Osteoblast (primary cell): ENCODE data around the genes BRD1 and TRABD.

DNA sequence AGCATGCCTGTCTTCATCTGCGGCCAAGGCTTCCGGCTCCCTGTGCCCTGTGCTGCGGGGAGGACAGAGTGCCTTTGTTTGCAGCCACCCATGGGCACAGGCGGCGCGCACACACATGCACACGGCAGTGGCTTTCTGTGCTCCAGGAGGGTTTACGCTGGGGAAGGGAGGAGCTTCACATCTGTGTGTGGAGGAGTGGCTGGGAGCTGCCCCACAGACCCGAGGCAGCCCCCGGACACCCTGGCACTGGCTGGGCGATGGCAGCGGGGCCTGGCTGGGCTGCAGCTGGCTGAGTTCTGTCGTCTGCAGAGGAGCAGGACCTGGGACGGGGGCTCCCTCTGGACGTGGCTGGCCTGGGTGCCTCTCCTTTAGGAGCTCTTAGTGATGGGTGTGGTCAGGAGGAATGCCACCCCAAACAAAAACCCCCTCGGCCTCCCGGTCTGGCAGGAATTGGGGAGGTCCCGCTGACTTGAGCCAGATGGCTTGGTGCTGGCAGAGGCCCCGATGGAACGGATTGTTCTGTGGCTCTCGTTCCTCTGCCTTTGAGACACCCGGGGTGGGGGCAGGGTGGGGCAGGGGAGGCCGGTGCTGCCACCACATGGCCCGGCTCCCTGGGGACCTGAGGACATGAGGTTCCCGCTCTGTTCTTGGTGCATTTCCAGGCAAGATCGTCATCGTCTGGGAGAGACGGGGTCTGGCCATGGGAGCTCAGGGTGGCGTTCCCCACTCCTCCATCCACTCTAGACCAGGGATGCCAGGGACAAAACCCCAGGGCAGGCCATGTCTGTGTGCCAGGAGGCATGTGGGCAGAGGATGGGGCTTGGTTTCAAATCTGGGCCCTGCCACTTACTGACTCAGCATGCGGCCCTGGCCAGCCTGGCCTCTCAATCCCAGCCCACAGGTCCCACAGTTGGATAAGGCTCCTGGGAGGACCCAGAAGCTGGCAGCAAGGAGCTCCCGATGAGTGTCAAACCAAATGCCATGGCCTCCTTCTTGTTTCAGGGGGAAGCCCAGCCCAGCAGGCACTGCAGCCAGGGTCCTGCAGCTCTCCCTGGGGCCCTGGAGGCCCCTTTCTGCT is 47.6 kb downstream of the TAFA5 start:
- CAGE, long polyA plus RNA = no peak
- RRBS = 6% methylated on average over 4 of the region's 31 CpGs

- CAGE, long polyA plus RNA = no peak
- RRBS = no CpG with 5 or more reads among the region's 18 CpGs
Observed at GRCh38 chr22:48561494-48561945, 72.2 kb downstream of the TAFA5 start.

GRCh38 chr22:48566780-48567121 is 77.4 kb downstream of the TAFA5 start:
- CAGE, long polyA plus RNA = no peak
- RRBS = no CpG with 5 or more reads among the region's 12 CpGs

GRCh38 chr22:48675958-48676379 is 186.6 kb downstream of the TAFA5 start:
- CAGE, long polyA plus RNA = no peak
- RRBS = no CpG with 5 or more reads among the region's 6 CpGs

DNA sequence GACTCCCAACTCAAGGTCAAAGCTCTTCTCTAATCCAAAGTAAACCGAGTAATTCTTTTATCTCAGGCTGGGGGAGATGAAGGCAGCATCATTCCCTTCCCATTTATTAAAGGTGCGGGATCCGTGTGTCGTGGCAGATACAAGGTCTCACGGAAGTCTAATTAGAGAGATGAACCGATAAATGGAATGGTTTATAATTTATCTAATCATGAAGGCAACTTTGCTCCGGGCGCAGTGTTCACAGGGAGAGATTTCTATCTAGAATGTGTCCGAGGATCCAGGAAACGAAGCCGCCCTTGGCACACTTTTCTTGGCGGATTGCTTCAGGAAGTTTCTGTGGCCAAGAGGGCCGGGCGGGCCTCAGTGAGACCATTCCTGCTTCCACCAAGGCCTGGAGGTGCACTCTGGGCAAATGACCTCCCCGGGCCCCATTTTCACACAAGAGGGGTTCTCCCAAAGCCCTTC is 526.9 kb downstream of the TAFA5 start:
- CAGE, long polyA plus RNA = no peak
- RRBS = 62% methylated on average over 5 of the region's 15 CpGs

DNA sequence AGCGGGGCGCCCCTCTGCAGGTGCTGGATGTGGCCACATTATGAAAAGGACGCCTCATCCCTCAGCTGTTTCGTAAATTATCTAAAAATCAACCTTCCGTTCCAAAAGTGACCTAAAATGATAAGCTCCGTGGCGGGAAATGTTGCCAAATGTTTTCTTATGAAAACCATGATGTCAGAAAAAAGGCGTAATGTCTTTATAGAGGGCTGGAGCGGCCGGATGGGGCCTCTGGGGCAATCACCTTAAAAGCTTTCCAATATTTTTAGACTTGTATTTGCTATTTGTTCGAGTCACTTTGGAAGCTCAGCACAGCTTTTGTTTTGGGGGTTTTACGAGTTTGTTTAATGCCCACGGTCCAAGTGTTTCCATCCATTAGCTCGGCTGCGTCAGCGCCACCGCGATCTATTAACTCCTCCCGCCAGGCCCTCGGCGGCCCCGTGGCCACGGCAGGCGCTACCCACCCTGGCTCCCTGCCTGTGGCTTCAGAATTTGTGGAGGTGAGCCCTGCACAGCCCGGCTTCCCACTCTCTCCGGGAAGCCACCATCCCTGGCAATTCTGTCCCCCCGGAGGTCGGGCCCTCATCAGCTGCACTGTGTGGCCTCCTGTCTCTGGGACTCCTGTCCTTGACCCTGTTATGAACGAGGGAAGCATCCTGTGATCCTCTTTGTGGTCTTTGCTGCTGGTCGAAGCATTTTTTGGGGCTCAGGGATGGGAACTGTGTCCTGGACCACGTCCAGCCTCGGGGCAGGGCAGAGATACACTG is 648.6 kb downstream of the BRD1 start:
- CAGE, long polyA plus RNA = no peak
- RRBS = no CpG with 5 or more reads among the region's 32 CpGs

DNA sequence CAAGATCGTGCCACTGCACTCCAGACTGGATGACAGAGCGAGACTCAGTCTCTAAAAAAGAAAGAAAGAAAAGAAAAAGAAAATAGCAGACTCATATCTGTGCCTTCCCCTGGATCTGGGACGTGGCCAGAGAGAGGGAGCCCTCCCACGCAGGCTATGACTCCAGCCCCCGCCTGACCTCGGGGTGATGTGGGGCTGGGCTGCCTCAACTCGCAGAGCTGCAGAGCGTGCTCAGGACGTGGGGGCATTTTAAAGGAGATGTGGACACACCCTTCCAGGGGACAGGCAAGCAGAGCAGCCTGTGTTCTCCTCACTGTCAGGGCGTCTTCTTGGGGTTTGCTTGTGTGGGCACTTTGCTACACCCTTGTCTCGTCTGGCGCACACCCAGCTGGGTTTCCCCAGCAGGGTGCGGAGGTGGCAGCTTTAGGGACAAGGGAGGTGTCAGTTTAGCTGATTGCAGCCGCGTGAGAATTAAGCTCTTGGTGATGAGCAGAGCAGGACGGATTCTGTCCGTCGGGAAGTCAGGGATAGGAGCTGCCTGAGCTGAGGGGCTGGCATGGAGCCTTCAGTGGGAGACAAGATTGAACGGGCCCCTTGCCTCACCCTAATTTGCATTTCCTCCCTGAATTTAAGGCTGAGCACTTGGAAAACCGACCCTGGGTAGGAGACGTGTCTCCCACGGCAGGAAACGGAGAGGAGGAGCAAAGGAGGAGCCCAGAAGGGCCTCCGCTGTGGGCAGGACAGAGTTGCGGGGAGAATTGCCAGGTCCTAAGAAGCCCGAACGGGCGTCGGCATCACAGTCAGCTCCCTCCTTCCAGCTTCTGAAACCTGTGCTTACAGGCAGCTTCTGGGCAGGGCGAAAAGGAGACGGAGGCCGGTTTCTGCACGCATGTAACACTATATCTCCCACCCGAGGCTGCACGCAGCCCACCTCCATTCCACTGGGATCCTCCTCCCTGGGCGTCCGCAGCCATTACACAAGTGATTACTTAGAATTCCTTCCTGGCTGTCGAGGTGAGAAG is 346.1 kb downstream of the BRD1 start:
- CAGE, long polyA plus RNA = no peak
- RRBS = no CpG with 5 or more reads among the region's 38 CpGs

GRCh38 chr22:49650985-49651368 is 176.7 kb downstream of the BRD1 start:
- CAGE, long polyA plus RNA = no peak
- RRBS = 71% methylated on average over 3 of the region's 12 CpGs

GRCh38 chr22:49770553-49770758 is 57.2 kb downstream of the BRD1 start:
- CAGE, long polyA plus RNA = no peak
- RRBS = no CpG with 5 or more reads among the region's 7 CpGs

DNA sequence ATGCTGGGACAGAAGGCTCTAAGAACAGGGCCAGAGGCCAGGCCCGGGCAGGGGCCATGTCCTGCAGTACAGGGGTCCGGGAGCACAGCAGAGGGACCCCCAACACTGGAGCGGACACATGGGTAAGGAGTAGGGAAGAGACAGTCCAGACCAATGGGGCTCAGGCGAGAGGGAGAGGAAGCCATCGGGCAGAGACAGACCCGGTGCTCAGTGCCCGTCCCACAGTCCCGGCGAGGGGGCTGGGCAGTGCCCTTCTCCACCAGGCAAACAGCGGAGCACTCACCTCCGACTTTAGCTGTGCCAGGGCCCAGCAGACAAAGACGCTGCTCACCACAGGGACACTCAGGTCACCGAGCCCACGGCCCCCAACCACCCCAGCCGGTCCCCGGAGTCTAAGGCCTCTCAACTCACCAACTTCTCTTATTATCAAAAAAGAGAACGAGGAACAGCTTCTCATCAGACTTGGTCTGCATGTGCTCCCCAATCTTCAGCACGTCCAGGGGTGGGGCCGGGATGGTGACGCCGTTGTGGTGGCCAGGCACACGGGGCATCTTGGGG is 52.4 kb downstream of the BRD1 start:
- CAGE, long polyA plus RNA = no peak
- RRBS = 84% methylated on average over 4 of the region's 22 CpGs

- CAGE, long polyA plus RNA = no peak
- RRBS = no CpG with 5 or more reads among the region's 7 CpGs
Observed at GRCh38 chr22:49796550-49796761, 31.2 kb downstream of the BRD1 start.

GRCh38 chr22:49827252-49828023 is at the start of gene BRD1:
Gene BRD1 (minus strand): TSS chr22:49827873.
- CAGE, long polyA plus RNA = no peak
- RRBS = 1% methylated on average over 67 of the region's 145 CpGs

- CAGE, long polyA plus RNA = no peak
- RRBS = 3% methylated on average over 37 of the region's 48 CpGs
Observed at GRCh38 chr22:49849277-49849653, 4.4 kb upstream of the ZBED4 start.

DNA sequence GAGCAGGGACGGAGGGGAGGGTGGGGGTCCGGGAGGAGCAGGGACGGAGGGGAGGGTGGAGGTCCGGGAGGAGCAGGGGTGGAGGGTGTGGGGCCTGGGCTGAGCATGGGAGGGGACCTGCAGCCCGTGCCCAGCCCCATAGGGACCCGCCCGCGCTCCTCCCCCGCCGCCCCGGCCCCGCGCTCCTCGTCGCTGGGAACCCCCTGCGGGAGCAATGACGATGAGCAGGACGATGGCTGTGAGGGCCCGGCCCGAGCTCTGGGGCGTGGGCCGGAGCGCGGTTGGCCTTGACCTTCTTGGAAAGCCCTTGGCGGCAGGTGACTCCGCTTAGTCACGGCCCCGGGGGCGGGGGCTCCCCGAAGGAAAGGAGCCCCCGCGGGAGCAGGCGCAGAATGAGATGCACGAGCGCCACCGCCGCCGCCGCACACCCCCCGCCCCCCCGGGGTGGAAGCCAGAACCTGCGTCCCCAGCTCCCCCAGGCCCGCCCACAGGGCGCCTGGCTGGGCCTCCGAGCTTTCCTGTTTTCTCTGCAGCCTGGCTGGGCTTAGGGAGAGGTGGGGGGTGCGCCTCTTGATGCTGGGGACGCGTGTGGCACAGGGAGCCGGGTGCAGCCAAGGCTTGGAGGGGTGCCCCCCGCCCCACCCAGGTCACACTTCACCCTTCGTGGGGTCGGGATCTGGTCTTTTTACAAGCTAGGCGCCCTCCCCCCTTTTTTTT is 17.7 kb downstream of the CRELD2 start:
- CAGE, long polyA plus RNA = no peak
- RRBS = under 1% methylated on average over 25 of the region's 53 CpGs

DNA sequence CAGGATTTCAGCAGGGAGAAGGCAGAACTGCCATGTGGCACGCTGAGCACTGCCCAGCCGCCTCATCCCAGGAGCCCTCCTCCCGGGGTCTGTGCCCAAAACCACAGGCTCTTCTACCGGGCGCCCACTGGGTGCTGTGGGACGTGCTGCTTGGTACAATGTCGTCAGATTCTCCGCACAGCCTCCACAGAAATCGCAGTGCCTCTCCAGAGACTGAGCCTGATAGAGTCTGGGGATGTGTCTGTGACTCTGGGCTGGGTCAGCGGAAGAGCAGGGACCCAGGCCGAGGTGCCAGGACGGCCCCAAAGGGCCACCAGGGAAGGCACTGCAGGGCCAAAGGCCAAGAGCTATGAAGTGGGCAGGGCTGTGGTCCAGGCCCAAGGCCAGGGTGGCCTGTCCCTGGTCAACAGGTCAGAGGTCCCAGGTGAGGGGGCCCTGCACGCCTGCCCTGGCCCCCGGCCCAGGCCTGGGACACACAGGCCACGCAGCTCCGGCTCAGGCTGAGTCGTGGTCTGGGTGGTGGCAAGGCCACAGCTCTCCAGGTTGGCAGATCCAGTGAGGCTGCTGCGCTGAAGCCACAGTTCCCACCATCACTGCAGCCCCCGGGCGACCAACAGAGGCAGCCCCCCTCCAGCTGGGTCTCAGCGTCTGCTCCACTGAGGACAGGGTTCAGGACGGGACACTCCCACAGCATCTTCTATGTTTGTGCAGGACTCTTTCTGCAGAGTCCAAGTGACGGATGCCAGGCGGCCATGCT is 4.9 kb upstream of the PIM3 start:
- CAGE, long polyA plus RNA = no peak
- RRBS = 83% methylated on average over 3 of the region's 24 CpGs

DNA sequence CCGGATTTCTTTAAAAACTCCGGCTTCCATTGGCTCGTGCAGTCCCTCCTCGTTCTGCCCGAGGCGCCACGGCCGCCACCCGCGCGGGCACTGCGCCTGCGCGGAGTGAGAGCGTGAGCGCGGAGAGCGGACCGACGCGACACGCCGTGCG is 309 bp upstream of the PIM3 start:
- CAGE, long polyA plus RNA = no peak
- RRBS = 5% methylated on average over 1 of the region's 24 CpGs

DNA sequence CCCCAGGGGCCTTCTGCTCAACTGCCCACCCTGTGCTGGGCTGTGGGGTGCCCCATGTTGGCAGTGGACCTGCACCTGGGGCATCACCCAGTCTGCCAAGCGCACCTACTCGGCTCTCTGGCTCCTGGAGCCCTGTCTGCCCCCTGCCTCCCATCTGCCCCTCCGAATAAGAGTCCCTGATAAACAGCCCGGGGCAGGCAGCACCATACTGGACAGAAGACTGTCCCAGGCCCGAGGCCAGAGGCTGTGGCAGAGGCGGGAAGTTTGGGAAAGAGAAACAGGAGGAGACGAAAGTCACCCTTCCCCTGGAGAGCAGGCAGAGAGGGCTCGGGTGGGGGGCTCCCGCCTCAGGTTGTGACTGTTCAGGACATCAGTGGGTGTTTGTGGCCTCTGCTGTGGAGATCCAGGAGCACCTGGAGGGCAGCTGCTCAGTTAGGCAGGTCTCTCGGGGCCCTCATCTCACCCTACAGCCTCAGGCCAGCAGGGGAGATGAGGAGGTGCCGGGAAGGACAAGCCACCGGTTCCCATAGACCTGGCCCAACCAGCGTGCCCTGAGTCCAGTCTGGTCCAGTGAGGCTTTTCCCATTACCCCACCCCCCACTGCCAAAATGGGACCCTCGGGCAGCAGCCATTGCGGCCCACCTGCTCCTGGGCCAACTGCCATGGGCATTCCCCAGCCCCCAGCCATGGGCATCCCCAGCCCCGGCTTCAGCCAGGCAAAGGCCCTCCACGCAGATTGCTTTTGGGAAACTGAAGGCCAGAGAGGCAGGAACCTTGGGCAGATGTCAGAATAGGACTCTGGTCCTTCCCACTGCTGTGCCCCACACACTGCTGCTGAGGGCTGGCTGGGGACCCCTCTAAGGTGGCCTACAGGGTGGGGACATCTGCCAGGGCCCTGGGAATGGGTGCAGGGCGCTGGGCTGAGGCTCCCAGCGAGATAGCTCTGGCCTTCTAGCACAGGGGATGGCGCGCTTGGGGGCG is 4.5 kb downstream of the PIM3 start:
- CAGE, long polyA plus RNA = no peak
- RRBS = no CpG with 5 or more reads among the region's 22 CpGs

DNA sequence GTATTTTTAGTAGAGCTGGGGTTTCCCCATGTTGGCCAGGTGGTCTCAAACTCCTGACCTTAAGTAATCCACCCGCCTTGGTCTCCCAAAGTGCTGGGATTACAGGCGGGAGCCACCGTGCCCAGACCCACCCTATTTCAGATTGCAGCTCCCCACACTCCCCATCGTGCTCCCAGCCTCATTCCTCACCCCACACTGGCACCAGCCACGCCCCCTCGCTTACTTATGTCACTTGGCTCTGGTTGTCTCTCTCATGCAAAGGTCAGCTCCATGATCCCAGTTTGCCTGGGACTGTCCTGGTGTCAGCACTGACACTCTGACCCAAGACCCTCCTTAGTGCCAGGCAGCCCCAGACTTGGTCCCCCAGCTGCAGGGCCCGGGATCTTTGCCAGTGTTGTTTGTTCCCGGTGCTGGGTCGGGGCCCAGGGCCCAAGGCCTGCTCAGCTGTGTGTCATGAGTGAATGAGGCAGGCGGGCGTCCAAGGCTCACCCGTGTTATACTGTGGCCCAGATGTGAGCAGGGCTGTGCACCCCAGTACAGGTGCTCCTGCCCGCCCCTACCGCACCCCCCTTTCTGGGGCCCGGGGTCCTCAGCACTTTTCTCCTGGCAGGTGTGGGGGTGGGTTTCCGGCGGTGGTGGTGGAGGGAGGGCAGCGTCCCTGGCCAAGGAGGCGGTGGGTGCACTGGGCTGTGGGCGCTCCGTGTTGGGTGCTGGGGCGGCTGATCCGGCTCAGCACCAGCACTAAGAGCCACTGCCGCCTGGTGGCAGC is 19.6 kb downstream of the IL17REL start:
- CAGE, long polyA plus RNA = no peak
- RRBS = 10% methylated on average over 7 of the region's 24 CpGs

GRCh38 chr22:50090092-50090423 is 252 bp downstream of the MOV10L1 start:
- CAGE, long polyA plus RNA = no peak
- RRBS = 54% methylated on average over 24 of the region's 32 CpGs

- CAGE, long polyA plus RNA = start-site peak on the plus strand at chr22:50185899-50186002, 419 and 686 reads in 2 replicates
- RRBS = 2% methylated on average over 44 of the region's 106 CpGs
Observed at GRCh38 chr22:50185343-50186286, at the start of gene TRABD. Gene TRABD (plus strand): TSS chr22:50185913.